ENCODE results near the gene GPR39.

- PRO-cap: no peak
- RRBS: no CpG with 5 or more reads among the region's 36 CpGs
Observed at GRCh38 chr2:131543439-131544242, 16.0 kb downstream of the CCDC74A start.

- PRO-cap: no peak
- RRBS: 30% methylated on average over 4 of the region's 20 CpGs
Observed at GRCh38 chr2:132281225-132281891, 119.6 kb upstream of the ANKRD30BL start.

GRCh38 chr2:132286323-132286943 is 124.7 kb upstream of the ANKRD30BL start:
- PRO-cap: no peak
- RRBS: no CpG with 5 or more reads among the region's 6 CpGs

- PRO-cap: bidirectional peak, plus-strand start at chr2:132415833, minus-strand start at chr2:132415602
- RRBS: no CpG with 5 or more reads among the region's 3 CpGs
Observed at GRCh38 chr2:132415155-132415749, 1.4 kb upstream of the GPR39 start.

GRCh38 chr2:132416242-132417307 is at the start of gene GPR39:
Gene GPR39 (plus strand): TSS chr2:132416805.
- PRO-cap: bidirectional peak, plus-strand start at chr2:132416648, minus-strand start at chr2:132416415; bidirectional peak, plus-strand start at chr2:132417004, minus-strand start at chr2:132416898
- RRBS: 2% methylated on average over 5 of the region's 62 CpGs

GRCh38 chr2:132620945-132621318 is 49.1 kb downstream of the LYPD1 start:
- PRO-cap: no peak
- RRBS: no CpG with 5 or more reads among the region's 8 CpGs

DNA sequence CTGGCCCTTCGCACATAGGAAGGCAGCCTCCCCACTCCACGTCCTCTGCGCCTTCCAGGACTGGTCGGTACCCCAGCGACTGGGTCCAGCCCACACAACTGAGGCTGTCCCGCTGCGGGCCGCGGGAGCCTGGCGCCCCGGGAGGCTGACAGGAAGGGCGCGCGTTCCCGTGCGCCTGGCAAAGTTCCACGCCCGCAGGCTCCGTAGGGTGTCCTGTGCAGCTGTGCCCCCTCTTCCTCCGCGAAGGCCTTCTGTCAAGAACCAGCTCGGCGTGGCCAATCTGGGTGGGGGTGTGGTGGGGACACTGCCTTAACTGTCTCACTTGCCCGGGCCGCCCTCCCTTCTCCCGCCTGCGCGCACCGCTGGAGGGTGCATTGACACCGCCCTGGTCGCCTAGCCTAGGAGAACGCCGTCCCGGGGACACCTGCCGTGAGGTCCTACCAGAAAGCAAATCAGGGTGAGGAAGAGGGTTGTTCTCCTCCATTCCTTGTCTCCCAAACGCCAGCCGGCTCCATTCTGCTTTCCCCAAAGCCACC is 585 bp upstream of the LYPD1 start:
- PRO-cap: no peak
- RRBS: 2% methylated on average over 14 of the region's 37 CpGs

DNA sequence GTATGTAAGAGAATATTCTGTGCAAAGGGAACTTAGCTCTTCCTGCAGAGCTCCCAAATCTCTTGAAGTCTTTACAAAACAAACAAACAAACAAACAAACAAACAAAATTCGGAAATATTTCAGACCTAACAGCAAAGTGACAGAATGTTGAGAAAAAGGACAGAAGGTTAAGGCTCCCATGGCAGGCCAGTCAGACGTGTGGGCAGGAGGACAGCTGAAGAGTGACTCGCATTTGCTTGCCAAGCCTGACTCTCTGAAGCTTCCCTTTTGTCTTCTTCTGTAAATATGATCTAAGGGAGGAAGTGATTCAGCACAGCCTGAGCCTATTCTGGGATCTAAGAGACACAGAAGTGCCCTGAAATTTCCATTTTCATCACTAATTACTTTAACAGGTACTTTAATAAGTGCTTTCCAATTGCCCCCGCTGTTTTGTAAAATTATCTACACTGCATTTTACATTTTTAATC is 134.0 kb upstream of the LYPD1 start:
- PRO-cap: no peak
- RRBS: no CpG with 5 or more reads among the region's 4 CpGs

GRCh38 chr2:133421700-133422265 is 146.5 kb downstream of the NCKAP5 start:
- PRO-cap: no peak
- RRBS: no CpG with 5 or more reads among the region's 1 CpG

GRCh38 chr2:134178199-134178567 is 75.7 kb upstream of the MGAT5 start:
- PRO-cap: no peak

DNA sequence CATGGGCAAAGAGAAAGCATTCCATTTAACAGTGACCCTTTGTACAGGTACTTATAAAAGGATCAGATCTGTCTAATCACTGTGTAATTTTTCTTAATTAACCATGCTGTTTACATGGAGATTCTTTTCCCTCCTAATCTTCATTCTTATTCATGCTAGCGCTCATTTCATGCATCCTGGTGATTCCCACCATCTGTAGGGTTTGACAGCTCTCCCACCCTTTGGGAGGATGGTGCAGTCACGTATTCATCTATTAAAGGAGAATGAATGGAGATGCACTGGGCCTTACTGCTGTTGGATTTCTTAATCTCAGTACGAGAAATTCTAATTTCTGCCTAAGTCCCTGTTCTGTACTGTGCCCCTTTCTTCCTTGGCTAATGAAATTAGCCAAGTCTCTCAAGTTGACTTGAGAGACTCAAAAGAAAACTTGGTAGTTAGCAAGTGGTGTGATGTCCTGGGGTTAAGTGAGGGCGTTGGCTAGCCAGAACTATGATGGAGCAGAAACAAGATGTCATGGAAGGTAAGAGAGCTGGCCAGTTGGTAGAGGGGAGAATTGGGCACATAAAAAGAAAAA is 49.8 kb upstream of the MGAT5 start:
- PRO-cap: no peak
- RRBS: no CpG with 5 or more reads among the region's 4 CpGs

DNA sequence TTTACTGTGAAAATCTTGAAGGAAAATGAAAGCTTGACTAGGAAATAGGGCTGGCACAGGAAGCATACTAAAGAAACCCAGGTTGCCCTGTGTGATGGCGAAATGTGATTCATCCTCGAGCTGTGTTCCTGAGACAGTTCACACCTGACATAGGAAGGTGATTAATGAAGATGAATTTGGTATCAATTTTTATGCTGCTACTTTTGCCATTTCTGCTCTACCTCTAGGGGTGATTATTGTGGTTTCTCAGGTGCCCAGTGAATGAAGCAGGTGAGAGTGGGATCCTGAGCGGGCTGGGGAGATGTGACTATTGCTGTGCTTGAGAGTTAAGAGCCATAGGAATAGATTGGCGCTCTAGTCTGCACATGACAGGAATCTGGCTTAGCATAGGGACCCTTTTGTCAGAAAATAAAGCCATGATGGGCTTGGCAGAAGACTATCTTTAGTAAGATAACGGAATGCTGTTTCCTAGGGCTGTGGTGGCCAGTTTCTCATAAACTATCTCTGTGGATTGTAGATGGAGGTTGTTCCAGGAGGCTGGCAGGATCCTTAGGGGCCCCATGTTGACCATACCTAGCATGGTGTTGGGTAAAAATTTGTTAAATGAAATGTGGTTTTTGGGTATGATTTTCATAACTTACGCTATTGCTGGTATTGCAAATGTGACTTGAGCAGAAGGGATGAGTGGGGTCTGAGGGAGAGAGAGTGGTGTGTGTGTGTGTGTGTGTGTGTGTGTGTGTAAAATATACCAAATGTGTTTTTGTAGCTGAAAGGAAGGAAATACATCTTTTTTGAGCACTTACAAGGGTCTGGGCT is 37.1 kb upstream of the MGAT5 start:
- PRO-cap: no peak
- RRBS: no CpG with 5 or more reads among the region's 6 CpGs

- PRO-cap: no peak
- RRBS: no CpG with 5 or more reads among the region's 8 CpGs
Observed at GRCh38 chr2:134248294-134248976, 5.4 kb upstream of the MGAT5 start.

DNA sequence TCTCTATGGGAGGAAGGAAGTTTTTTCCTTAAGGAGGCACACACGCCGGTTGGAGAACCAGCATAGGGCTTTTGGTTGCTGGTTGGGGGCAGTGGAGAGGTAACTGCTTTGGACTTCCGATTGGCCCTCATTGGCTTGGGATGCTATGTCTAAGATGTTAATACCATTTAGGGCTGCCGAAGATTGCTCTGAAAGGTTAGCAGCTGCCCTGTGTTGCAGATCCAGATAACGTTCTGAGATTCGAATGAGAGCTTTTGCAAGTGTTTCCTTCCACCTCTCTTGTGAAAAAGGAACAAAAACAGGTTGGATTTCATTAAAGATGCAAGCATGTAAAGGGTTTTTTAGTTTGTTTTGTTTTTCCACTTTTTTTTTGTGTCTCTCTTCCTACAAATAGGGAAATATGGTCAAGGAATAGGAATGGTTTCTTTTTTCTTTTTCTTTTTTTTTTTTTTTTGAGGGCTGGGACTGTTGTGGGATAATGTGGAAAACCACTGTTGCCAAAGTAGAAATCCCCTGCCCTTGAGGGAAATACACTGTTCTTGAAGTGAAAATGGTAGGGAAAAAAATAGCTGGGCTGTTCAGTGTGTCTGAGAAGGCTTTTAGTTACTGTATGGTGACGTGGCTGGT is 6.5 kb downstream of the MGAT5 start:
- PRO-cap: no peak
- RRBS: no CpG with 5 or more reads among the region's 7 CpGs

GRCh38 chr2:134275325-134275810 is 21.5 kb downstream of the MGAT5 start:
- PRO-cap: no peak
- RRBS: no CpG with 5 or more reads among the region's 5 CpGs

- PRO-cap: no peak
- RRBS: no CpG with 5 or more reads among the region's 4 CpGs
Observed at GRCh38 chr2:134328357-134328941, 74.6 kb downstream of the MGAT5 start.

DNA sequence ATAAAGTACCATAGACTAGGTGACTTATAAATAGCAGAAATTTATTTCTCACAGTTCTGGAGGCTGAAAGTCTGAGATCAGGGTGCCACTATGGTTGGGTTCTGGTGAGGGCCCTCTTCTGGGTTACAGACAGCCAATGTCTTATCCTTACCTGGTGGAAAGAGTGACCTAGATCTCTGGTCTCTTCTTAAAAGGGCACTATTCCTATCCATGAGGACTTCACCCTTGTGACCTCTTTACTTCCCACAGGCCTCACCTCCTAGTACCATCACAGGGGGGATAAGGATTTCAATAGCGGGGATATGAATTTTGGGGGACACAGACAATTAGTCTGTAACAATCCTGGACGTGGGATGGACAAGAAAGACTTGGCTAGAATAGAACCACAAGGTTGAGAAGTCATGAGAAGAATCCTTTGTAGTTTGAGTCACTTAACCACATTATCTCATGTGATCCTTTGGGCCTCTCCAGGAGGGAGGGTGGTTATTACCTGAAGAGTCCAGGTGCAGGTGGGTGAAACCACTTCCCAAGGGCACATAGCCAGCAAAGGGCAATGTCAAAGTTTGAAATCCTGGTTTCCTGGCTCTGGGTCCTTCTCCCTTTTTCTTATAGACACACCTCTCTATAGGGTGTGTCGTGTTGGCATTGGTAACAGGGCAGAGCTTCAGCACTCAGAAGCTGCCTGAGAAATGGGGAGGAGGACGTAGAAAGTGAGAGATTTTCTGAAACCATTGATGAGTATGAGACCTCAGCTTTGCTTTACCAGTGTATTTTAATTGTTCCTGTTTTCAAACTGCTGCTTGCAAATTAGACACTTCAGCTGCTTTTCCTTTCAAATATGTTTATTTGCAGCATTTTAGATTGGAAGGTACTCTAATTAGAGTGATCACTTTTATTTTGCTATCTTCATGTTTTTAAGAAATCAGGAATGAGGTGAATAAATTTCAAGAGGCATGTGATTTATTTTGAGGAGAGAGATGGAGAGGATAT is 137.8 kb downstream of the MGAT5 start:
- PRO-cap: no peak
- RRBS: no CpG with 5 or more reads among the region's 4 CpGs

DNA sequence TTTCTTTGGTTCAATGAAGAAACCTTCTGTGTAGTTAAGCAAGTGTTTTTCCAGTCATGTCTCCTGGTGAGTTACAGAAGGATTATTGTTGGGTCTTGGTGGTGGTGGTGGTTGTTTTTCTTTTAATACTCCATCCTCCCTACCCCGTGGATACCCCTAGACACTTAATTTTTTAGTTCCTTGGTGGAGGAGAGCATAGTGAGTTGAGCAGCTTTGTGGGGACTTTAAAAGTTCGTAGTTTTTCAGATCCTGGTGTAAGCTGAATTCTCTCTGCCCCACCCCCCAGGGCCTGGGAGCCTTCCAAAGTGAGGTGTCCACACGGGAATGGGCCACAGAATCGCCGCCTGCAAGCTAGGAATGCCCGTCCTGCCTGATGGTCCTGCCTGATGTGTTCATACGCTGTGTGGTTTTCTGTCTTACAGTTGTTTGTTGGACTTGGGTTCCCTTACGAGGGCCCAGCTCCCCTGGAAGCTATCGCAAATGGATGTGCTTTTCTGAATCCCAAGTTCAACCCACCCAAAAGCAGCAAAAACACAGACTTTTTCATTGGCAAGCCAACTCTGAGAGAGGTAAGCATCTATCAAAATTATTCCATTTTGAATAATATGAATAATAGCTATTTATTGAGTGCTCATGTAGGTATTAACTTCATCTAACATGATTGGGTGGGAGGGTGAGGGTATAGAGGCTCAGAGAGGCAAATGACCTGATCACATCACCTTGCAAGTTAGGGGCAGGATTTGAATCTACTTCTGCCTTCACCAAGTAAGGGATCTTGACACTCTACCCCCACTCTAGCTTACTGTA is 158.8 kb downstream of the MGAT5 start:
- PRO-cap: no peak
- RRBS: no CpG with 5 or more reads among the region's 9 CpGs

DNA sequence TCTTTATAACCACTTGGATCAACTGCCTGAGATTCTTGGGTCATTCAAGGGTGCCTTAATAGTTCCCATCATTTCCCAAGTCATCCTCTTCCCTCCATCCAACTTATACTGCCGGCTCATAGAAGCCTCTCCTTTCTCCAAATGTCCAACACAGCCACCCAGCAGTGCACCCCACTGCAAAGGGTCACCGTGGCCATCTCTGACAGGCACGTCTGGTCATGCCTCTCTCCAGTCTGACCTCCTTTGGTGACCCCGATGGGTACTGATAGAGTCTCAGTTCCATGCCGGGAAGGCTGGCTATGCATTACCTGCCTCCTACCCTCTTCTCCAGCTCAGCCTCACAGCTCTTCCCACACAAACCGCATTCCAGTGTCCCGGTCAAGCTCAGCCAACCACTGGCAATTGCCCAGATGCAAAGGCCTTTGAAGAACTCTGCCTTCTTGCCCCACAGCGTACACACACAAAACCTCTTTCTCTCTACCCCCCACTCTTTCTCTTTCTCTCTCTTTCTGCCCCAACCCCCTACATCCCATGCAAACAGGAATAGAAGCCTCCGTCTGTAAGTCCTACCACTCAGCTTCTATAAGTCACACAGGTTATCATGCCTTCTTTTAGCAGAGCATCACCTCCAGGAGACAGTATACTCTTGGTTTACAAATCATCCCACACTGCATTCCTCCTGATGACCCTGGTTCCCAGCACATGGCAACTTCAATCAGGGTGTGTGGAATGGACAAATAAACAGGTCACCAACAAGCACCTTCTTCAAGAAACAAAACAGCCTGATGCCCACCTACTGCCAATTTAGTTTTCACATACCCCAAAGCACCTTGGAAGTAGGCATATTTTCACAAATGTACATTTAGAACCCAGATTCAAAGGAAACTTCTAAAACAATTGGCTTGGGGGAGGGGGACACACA is 37.5 kb downstream of the TMEM163 start:
- PRO-cap: no peak
- RRBS: 53% methylated on average over 3 of the region's 9 CpGs

DNA sequence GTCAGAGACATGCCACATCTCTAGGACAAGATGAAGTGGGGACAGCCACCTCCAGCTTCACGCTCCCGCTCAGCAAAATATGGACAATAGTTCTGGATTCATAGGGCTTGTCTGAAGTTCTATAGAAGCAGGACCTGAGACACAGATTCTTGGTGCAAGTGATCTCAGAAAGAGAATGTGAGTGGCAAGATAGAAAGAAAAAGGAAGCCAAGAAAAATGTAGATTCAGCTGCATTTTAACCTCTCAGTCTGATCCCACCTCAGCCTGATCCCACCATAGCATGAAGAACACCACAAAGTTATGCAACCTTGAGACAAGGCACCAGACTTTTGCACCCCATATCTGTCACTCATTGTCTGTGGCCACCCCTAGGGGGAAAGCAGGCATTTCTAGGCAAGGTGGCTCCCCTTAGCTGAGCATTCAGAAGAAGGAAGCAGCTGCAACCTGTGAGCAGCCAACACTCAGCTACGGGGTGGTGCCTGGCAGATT is 20.3 kb upstream of the TMEM163 start:
- PRO-cap: no peak
- RRBS: no CpG with 5 or more reads among the region's 3 CpGs